Right ventricle myocardium (tissue), 1 donor: Measurements from ENCODE around the genes DCT and GPR180.

GRCh38 chr13:80199210-80199559, 141.7 kb downstream of the SPRY2 start:
- PRO-cap, 2 experiments: no peak in any of the 2 experiments

GRCh38 chr13:80547891-80548398, 207.0 kb upstream of the SPRY2 start:
- PRO-cap, 2 experiments: no peak in any of the 2 experiments

- PRO-cap, 2 experiments: no peak in any of the 2 experiments
Measured at GRCh38 chr13:80969362-80969753, 628.4 kb upstream of the SPRY2 start.

DNA sequence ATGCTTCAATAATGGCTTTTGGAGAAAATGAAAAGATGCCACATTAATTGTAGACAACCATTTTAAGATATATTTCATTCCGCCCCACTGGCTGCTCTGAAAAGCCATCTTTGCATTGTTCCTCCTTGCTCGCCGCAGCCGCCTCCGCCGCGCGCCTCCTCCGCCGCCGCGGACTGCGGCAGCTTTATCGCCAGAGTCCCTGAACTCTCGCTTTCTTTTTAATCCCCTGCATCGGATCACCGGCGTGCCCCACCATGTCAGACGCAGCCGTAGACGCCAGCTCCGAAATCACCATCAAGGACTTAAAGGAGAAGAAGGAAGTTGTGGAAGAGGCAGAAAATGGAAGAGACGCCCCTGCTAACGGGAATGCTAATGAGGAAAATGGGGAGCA, 1348.9 kb upstream of the SPRY2 start:
- PRO-cap, 2 experiments: no peak in any of the 2 experiments

DNA sequence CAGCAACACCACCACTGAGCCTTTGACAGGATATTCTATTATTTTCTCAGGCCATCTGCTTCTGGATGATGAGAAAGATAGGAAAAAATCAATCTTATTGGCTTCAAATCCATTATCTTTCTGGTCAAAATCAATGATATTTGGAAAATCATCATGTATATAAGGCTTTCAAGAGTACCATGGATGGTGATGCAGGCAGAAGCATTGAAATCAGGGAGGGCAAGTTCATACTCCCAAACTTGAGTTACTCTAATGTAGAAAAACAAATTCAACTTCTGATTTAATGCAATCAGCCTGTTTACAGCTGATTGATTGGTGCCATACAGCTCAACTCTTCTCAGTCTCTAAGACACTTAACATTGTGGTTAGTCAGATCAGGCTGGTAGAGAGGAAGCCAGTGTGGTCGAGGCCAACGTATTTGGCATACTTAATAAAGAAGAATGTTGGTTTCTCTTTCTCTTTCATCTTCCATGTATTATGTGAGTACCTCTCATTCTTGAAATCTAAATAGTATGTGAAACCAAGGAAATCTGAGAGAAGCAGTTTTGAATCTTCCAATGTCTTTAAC, 254.9 kb upstream of the SLITRK1 start:
- PRO-cap, 2 experiments: no peak in any of the 2 experiments

DNA sequence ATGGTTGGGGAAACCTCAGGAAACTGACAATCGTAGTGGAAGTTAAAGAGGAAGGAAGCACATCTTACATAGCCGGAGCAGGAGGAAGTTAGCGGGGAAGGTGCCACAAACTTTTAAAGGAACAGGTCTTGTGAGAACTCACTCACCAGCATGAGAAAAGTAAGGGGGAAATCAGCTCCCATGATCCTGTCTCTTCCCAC, 315.8 kb downstream of the SLITRK6 start:
- PRO-cap, 2 experiments: no peak in any of the 2 experiments

DNA sequence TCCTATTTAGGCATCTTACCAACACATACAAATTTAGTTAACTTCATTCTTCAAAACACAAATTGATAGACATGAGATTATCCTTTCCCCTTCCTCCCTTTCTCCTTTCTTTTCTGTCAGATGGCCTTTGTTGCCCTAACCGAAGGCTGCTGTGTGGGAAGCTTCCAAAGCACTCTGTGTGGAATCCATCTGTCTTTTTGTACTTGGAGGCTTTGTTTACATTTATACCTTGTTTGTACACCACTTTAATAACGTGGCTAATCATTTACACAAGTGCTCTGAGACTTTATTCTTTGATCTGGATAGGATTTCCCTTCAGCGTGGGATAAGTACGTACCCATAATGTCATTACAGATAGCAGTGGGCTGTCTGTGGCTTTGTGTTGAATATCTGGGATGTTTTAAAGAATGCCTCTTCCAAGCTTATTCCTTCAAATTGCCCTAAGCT, 684.8 kb upstream of the SLITRK5 start:
- PRO-cap, 2 experiments: no peak in any of the 2 experiments

GRCh38 chr13:89363045-89363566, 1691.9 kb downstream of the SLITRK5 start:
- PRO-cap, 2 experiments: no peak in any of the 2 experiments

DNA sequence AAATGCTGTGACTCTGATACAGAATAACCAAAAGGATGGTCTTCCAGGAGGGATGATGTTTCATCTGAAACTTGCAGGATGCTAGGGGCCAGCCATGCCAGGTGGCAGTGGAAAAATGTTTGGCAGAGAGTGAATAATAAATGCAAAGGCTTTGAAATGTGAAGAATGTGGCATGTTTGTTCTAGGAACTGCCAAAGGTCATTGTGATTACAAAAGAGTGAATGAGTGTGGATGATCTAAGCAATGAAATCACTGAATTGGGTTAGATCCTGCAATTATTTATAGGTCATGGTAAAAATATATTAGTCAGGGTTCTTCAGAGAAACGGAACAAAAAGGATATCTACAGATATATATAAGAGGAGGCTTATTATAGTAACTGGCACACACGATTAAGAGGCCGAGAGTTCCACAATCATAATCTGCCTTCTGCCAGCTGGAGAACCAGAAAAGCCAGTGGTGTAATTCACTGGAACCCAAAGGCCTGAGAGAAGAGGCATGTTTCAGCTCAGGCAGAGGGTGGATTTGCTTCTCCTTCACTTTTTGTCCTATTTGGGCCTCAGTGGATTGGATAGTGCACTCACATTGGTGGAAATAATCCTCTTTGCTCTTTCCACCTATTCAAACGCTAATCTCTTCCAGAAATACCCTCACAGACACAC, 1843.6 kb downstream of the SLITRK5 start:
- PRO-cap, 2 experiments: no peak in any of the 2 experiments

- PRO-cap, 2 experiments: no peak in any of the 2 experiments
Measured at GRCh38 chr13:89650635-89650834, 1747.9 kb upstream of the GPC5 start.

GRCh38 chr13:91346562-91347781, 51.4 kb upstream of the GPC5 start:
- PRO-cap, 2 experiments: peak in 2 of 2 experiments; most common plus-strand start chr13:91347687 (in 2); most common minus-strand start chr13:91347558 (in 2)

DNA sequence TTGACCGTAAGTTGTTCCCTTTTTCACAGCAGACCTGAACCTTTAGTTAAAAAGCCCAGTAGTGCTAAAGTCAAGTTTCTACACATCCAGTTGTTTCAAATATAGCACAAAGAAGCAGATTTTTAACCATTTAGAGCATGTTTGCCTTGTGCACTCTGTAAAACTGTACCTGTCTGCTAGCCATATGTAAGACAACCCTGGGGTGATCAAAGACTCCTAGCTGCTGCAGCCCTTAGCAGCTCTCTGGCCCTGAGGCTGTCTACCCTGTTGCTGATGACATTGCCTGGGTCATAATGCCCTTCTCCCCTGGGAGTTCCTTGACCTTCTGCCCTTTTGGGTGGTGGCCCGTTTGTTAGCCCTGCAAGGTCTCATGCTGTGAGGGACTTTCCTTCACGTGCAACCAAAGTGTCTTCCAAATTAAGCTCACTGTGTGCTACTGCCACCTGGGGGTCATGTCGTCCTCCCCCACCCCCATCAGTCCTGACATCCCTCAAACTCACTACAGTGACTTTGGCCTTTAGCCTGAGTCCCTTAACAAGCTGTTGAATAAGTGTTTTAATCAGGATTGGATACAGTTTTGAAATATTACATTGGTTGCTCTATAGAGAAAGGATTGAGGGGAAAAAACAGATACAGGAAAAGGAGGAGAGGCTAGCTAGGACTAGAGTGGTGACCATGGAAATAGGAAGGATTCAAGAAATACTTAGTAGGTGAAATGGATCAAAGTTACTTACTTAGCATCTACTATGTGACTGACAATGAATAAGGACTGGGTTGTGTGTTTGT, 7.5 kb downstream of the GPC6 start:
- PRO-cap, 2 experiments: no peak in any of the 2 experiments

DNA sequence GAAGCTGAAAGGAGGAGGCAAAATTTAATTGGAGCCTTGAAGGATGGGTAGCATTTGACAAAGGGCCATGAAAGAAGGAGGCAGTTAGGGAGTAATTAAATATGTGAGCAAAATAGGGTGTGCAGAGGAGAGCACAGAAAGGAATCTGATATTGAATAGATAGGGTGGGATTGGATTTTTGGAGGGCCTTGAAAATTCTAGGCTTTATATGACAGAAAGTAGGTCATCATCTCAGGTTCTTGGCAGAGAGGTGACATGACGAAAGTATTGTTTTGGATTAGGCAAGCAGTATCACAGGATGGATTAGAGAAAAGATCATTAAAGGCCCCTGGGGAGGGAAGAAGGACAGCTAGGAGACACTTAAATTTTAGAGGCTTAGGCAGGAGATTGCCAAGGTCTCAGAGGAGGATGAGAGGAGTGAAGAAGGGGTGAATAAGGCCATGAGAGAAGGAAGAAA, 8.6 kb downstream of the GPC6 start:
- PRO-cap, 2 experiments: no peak in any of the 2 experiments

GRCh38 chr13:94303524-94304106, 175.9 kb downstream of the DCT start:
- PRO-cap, 2 experiments: no peak in any of the 2 experiments

- PRO-cap, 2 experiments: no peak in any of the 2 experiments
Measured at GRCh38 chr13:94323760-94324114, 155.7 kb downstream of the DCT start.

DNA sequence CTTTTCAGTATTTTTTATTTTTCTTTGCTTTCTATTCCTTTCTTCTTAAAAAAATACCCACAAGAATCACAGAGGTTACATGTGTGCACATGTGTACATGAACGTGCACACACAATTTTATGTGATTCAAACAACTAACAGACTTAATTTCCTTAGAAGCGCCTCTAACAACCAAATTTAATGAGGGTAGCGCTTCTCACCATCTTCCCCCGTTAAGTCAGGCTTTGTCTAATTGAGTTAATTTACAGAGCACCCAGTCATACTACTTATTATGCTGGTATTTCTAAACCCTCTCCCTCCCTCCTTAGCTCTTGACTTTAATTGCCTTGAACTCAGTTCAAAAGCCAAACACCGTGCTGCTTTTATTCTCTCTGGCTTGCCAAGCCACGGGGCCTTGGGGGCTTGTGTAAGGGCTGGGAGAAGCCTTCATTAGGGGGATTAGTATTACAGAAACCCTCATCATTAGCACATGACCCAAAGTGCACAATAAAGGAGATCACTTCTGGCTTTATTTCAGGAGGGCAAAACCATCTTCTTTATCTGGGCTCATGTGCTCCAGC, at the start of gene DCT:
Gene DCT (minus strand): TSS at position 338 of the 560 bp plus-strand sequence.
- PRO-cap, 2 experiments: no peak in any of the 2 experiments

DNA sequence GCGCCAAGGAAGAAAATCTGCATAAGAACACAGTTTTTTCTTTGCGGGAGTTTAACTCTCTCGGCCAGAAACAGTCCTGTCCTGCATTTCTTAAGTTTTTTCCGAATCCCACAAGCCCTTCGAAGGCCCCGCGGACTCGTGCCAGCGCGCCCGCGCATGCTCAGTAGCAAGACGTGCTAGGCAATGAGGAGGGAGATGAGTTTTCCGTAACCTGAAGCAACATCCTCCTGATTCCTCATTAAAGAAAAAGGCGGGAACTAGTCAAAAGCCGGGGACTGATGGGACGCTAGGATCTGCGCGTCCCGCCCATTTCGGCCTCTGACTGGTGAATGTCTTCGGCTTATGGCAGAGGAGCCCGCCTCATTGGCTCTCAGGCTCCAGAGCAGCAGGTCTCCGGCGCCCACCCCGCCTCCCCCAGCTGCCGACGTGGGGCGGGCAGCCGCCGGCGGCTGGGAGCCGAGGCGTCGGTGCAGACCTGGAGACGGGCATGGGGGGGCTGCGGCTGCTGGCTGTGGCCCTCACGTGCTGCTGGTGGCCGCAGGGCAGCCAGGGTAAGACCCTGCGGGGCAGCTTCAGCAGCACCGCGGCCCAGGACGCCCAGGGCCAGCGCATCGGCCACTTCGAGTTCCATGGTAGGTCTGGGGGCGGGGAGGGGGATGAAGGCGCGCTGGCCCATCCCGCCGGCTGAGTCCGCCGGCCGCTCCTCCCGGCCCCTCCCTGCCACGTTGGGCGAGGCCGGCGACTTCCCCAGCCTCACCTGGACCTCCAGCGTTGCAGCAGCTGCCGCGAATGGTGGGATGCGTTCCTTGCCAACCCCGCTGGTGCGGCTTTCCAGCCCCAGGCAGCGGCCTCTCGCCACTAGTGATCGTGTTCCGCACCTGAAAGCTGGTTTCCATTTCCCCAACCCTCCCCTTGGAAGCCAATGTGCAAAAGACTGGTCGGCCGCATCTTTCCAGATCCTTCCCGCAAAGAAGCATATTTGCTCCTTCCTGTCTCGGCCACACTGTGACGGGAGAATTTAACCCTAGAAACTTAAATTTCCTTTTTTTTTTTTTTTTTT, at the start of gene GPR180:
Gene GPR180 (plus strand): TSS at position 417 of the 1,060 bp plus-strand sequence.
- PRO-cap, 2 experiments: peak in 2 of 2 experiments; most common plus-strand start position 438 of the sequence (in 2); most common minus-strand start position 158 of the sequence (in 2)

- PRO-cap, 2 experiments: no peak in any of the 2 experiments
Measured at GRCh38 chr13:94608655-94609134, 7.0 kb downstream of the GPR180 start.

GRCh38 chr13:94641339-94641606, 39.6 kb downstream of the GPR180 start:
- PRO-cap, 2 experiments: no peak in any of the 2 experiments

DNA sequence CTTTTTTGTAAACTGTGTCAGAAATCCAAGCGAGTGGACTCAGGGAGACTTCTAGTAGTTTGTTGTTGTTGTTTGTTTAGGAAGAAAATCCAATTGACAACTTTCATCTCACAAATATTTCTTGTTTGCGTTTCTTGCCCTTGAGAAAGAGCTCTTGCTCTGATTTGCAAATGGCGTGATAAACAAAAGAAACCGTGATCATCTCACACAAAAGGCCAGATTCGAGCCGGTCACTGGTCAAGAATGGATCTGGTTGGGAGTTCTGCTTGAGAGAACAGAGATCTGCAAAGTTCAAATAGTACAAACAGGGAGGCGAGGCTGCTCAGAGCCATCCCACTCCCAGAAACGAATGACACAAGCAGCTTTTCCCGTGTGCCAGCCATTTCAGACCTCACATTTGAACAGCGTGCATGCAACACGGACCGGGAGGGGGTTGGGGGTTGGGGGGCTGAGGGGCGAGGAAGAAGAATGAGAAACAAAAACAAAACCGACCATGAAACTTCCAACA, 1.9 kb downstream of the SOX21 start:
- PRO-cap, 2 experiments: no peak in any of the 2 experiments